Mesenchymal stem cell of adipose (primary cell): ENCODE measurements around a stretch of chr4.

DNA sequence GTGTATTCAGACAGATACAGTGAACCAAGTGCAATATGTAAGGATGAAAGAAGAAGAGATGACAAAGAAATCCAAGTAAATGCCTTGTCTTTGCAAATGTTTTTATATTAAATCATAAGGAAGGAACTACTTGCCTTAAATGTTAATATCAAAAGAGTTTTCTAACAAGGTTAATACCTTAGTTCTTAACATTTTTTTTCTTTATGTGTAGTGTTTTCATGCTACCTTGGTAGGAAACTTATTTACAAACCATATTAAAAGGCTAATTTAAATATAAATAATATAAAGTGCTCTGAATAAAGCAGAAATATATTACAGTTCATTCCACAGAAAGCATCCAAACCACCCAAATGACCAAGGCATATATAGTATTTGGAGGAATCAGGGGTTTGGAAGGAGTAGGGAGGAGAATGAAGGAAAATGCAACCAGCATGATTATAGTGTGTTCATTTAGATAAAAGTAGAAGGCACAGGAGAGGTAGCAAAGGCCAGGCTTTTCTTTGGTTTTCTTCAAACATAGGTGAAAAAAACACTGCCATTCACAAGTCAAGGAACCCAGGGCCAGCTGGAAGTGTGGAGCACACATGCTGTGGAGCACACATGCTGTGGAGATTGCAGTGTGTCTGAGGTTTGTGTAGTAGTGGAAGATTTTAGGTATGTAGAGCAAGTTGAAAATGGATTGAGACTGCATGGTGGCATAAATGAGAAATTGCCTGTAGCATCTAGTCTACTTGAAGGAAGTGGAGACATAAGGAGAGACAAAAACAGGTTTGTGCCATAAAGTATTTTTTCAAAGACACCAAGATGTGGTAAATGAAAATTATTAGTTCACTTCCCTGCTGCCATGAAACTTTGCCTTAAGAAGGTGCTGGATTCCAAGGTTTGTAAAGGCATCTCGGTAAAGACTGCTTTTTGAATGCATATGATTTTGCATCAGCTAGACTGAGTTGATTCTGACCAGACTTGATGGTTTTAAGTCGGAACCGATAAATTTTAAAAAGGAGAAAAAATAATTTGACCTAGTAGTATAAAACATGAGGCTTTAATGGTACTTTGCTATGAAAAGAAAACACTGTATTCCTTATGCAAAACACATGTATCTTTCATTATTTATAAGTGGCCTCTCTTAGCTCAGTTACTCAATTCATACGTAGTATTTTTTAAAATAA, 82.9 kb downstream of the CBR4 start:
- CAGE, long polyA plus RNA = no peak

- CAGE, long polyA plus RNA = no peak
These were observed 3.5 kb downstream of the CBR4 start for GRCh38 chr4:169006488-169007117.

- CAGE, long polyA plus RNA = no peak
These were observed 121.4 kb upstream of the CBR4 start for GRCh38 chr4:169131476-169131922.

GRCh38 chr4:169233857-169234600, 36.7 kb downstream of the SH3RF1 start:
- CAGE, long polyA plus RNA = no peak

DNA sequence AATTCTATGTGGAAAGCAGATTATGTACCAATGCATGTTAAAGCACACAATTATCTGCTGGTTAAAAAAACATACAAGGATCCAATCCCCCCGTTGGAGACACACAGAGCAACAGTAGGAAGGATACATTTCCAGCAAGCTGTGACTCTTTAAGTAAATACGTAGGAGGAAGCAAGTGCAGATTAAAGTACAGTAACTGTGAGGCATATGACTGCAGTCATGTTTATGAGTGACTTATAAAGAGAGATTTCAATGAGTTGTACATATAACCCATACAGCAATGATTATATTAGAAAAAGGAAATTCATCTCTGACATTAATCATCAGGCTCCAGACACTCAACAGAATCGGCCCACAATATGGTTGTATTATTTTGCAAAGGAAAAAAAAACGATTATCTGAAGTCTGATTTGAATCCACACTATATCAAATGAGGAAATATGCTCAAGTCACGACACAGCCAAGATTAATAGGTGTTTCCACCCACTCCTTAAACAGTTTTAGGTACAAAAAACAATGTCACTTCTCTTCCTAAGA, 21.1 kb downstream of the SH3RF1 start:
- CAGE, long polyA plus RNA = no peak

DNA sequence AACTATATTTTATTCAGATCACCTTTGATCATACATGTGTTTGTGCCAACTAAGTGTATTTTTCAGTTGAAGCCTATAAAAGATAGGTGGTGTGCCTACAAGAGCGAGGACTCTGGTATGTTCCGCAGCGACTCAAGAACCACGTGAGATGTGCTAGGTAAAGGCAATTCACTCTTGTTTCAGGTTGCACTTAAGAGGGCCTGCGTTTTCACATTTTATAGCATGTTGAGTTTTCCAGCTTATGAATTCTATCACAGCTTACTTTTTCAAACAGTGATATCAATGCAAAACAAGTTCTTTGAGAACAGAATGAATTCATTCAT, 18.9 kb downstream of the SH3RF1 start:
- CAGE, long polyA plus RNA = no peak

GRCh38 chr4:169269834-169270724, 677 bp downstream of the SH3RF1 start:
- CAGE, long polyA plus RNA = no peak

GRCh38 chr4:169561266-169562445, 50.7 kb downstream of the NEK1 start:
- CAGE, long polyA plus RNA = no peak

- CAGE, long polyA plus RNA = no peak
These were observed 750 bp upstream of the CLCN3 start for GRCh38 chr4:169619367-169620288.

GRCh38 chr4:170927307-170927620, 837.5 kb upstream of the AADAT start:
- CAGE, long polyA plus RNA = no peak

DNA sequence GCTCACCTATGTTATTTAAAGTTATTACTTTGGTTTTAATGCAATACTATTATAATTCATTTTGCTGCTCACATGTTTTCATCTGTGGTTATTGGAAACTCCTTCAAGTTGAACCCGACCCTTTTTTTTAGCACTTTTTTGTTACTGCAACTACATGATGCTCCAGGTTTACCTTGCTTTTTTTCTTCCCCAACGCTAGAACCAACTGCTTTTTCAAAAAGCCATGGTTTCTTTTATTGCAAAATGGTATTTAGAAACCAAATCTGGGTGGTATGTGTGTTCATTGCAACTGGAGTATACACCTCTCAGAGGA, 616.0 kb upstream of the GALNTL6 start:
- CAGE, long polyA plus RNA = no peak

GRCh38 chr4:172978792-172979163, 189.8 kb upstream of the GALNT7 start:
- CAGE, long polyA plus RNA = no peak

DNA sequence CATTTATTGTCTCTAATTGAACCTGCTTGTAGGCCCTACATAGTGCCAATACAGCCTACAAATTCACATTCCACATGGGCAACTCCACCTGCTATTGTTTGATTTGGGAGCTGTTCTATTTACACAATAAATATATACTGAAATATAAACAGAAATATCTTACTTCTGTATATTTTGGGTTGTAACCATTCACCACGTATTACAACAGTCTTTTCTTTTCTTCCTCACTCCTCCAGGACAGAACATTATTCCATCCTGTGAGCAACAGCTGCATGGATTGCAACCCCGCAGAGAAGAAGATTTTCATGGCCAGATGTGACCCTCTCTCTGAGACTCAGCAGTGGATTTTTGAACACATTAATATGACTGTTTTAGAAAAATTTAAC, 128.9 kb upstream of the GALNT7 start:
- CAGE, long polyA plus RNA = no peak

DNA sequence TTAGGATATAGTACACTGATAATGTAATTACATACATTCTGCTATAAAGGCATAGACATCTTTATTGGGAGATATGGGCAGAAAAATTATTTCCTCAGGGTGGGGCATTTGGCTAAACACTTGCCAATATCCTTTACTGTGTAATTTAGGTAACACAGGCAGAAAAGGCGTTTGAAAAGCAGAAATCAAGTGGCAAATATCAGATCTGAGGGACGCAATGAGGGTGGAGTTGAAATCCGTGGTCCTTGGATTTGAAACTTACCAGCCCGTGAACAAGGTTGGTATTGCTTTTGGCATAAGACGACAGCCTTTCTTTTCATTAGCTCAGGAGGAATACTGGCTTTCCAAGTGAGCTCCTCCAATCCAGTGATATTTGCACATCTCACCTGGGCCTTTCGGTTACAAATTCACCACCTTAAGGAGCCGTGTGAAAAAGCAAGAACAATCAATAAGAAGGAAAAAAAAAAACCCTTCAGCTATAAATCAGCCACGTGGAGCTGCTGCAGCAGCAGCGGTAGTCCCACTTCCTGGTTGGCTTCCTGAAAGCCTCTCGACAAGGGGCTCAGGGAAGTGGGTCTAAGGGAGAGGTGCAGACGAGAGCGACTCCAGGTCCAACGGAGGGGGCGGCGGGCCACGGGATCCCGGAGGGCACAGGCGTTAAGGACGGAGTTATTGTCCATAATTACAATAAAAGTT, 763 bp upstream of the GALNT7 start:
- CAGE, long polyA plus RNA = no peak

- CAGE, long polyA plus RNA = no peak
These were observed 8.6 kb downstream of the HAND2 start for GRCh38 chr4:173521451-173521802.

DNA sequence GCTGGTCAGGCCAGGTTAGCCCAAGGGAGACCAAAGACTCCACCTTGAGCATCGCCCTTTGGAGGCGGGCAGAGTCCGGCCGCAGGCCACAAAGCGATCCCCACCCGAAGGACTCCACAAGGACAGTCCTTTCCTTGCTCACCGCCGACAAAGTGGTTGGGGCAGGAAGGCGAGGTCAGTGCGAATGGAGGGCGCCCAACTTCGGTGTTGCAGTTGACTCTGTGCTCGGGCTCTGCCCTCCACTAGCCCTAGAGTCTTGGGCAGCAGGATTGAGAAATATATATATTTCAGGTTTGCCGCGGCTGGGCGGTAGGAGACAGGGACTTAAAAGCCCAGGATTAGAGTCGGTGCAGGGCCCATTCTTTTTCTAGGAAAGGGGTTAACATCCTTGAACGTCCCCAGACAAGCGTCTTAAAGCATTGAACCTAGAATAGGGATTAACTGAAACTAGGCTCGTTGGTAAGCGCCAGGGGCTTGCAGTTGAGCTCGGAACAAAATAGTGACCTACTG, 1.6 kb upstream of the HAND2 start:
- CAGE, long polyA plus RNA = no peak

- CAGE, long polyA plus RNA = no peak
These were observed 2.6 kb upstream of the HAND2 start for GRCh38 chr4:173532606-173533021.

GRCh38 chr4:173536720-173537176, 6.7 kb upstream of the HAND2 start:
- CAGE, long polyA plus RNA = no peak

- CAGE, long polyA plus RNA = no peak
These were observed 54.4 kb upstream of the HAND2 start for GRCh38 chr4:173584249-173584923.

DNA sequence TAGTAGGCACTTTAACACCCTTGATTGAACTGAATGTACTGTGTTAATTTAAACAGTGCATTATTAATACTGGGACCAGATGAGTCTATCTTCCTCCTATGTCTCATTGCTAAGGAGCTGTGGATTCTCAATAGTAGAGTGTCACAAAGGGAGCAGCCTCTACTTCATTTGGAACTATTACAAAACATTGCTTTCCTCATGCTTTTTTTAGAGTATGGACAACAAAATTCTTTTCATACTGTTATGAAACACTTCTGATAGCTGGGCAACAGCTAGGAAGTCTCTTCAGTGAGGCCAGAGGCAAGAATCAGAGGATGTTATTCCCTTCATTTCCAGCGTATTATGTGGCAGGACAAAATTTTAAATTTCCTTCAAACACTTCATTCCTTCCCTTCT, 160.8 kb downstream of the FBXO8 start:
- CAGE, long polyA plus RNA = no peak